Fibroblast of the aortic adventitia (primary cell): ENCODE measurements around a stretch of chr3.

DNA sequence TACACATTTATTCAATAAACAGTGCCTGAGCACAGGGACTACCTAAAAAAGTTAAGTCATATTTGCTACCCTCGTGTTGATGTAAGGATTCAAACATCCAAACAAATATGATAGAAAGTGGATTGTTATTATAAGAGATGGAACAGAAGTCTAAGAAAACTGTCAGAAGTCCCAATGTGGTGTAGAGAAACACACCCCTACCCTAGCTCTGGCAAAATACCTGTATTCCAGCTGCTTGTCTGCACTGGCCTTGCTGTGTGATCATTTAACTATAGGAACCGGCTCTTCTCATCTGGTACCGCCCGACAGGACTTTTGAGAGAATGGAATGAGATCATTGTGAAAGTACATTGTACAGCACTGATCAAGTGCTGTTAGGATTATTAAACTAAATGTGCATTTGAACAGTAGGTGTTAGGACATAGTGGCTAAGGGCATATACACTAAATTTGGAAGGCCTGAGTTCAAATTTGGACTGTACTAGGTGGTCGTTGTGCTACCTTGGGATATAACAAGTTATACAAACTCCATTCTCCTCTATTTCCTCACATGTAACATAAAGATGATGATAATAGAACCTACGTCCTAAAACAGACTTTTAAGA, 1.0 kb upstream of the ATP13A4 start:
- CAGE, long polyA plus RNA = no peak

- CAGE, long polyA plus RNA = no peak
Measured at GRCh38 chr3:193841747-193843000, 249.2 kb downstream of the OPA1 start.

- CAGE, long polyA plus RNA = no peak
Measured at GRCh38 chr3:193885687-193886277, 250.2 kb upstream of the HES1 start.

DNA sequence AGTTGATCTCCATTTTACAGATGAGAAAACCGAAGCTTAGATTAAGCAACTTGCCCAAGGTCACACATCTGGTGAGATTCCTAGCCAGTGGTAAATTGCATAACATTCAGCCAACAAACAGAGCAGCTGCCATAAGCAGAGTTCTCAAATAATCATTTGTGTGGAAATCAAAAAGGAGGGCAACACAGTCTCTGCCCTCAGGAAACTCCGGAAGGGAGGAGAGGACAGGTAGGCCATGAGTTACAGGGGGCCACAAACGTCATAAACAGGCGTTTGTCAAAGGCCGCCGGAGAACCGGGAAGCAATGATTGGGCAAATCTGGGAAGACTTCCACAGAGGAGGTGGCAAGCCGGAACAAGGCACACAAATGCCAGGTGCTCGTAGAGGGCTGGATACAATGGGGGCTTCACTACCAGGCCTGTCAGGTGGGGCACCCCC, 66.0 kb upstream of the HES1 start:
- CAGE, long polyA plus RNA = no peak

GRCh38 chr3:194112463-194112710, 23.6 kb upstream of the HES1 start:
- CAGE, long polyA plus RNA = no peak

DNA sequence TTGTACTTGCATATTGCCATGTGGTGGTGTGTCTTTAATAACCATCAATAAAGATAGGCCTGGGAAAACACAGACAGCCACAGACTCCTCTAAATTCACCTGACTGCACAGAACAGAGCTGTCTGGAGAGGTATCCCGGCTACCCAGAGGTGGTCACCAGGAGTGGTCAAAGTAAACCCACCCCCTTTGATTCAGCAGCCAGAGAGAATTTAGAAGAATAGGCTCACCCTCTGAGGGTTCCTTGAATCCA, 11.6 kb upstream of the HES1 start:
- CAGE, long polyA plus RNA = no peak

DNA sequence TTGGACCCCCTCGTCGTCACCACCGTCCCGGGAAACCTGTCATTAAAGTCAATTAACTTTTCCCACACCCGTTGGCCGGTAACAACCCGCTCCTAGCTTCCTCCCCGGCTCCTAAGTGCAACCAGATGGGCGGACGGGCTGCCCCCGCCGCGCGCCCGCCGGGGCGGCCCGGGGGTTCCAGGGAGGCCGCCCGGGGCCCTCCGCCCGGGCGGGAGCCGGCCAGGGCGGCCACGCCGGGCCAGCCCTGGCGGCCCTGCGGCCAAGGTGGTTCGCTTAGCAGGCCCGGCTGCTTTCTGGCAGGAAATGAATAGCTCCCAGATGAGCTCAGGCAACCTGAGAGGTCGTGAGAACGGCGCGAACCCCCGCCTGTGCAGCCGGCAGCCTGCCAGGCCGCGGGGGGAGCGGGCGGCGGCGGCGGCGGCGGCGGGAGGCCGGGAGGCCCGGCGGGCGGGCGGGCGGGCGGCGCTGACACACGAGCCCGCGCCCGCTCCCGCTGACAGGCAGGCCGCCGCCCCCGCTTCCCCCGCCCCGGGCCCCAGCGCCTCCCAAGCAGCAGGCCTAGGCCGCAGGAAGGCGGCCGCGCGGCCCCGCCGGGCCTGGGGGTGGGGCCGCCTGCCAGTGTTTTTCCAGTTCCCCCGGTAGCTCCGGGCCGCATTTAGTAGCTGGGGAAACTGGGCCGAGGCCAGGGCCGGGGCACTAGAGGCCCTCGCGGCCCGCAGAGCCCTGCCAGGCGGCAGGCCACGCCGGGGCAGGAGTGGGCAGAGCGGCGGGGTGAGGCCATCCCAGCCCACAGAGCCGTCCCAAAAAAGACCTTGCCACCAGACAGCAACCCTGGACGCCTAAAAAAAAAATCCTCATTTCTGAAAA, 5.4 kb downstream of the HES1 start:
- CAGE, long polyA plus RNA = no peak

GRCh38 chr3:194150132-194150704, 14.3 kb downstream of the HES1 start:
- CAGE, long polyA plus RNA = no peak

GRCh38 chr3:194205566-194206100, 69.7 kb downstream of the HES1 start:
- CAGE, long polyA plus RNA = no peak

DNA sequence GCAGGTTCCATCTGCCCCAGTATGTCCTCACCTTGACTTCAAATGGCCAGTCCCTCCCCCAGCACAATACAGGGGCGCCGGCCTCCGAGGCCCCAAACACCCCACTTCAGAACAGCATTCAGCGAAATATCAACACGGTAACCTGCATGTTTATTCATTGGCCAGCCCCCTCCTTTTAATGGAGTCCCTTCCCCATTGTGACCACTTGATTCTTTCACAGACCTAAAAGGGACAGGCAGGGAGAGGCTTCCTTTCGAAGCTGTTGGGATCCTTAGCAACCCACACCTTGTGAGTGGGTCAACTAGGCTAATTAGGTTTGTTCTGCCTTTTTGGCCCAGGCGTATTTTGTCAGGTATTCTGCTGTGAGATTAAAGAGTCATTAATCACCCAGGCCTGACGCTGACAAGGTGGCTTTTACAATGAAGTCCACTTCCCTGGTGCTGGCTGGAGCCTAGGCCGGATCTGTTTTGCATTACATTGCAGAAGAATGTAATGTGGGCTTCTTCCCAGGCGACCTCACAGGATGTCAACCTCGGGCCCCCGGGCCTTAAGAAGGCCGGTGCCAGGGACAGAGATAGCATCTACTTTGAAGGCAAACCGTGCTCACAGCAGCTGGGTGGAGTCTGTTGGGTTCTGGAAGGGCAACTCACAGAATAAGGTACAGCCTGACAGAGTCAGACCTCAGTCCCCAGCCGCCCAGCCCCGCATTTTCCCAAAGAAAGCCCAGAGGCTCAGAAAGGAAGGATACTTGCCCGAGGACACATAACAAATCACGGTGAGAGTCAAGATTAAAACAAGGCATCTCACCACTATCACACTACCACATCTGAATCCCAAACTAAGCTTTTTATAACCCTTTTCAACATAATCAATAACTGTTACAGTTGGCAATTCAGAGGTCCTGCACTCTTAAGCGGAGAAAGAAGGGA, 76.9 kb downstream of the HES1 start:
- CAGE, long polyA plus RNA = no peak

DNA sequence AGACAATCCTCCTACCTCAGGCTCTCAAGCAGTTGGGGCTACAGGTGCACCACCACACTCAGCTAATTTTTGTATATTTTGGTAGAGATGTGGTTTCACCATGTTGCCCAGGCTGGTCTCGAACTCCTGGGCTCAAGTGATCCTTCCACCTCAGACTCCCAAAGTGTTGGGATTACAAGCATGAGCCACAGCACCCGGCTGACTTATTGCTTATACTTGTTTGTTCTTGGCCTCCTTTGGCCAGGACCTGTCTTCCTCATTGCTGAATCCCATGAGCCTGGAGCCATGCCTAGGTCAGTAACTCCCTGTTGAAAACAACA, 39.0 kb downstream of the CPN2 start:
- CAGE, long polyA plus RNA = no peak

GRCh38 chr3:194487321-194487720, 519 bp upstream of the ATP13A3 start:
- CAGE, long polyA plus RNA = no peak

- CAGE, long polyA plus RNA = no peak
Measured at GRCh38 chr3:194489756-194490417, 3.1 kb upstream of the ATP13A3 start.

- CAGE, long polyA plus RNA = no peak
Measured at GRCh38 chr3:194867214-194867783, 181.6 kb downstream of the FAM43A start.

GRCh38 chr3:194871152-194871516, 185.5 kb downstream of the FAM43A start:
- CAGE, long polyA plus RNA = no peak

GRCh38 chr3:194930840-194931201, 245.1 kb downstream of the FAM43A start:
- CAGE, long polyA plus RNA = no peak

GRCh38 chr3:195178018-195178880, 92.7 kb downstream of the XXYLT1 start:
- CAGE, long polyA plus RNA = no peak

DNA sequence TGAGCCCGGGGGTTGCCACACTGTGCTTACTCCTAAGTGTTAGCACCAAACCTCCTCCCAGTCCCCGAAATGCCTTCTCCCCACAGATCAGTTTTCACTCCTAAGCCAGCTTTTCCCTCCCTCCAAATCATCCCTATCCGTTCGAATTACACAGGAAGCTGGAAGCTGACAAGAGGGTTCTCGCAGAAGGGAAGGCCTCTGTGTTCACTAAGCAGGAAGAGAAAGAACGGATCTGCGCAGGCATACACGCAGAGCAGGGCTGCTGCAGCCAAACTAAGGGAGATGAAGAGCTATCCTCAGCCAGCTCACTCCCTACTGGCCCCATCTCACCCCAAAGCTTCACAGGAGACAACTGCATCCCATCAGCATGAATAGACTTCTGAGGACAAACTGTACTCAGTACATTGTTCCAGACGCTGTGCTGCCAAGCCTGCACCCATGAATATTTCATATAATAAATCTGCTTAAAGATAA, 32.3 kb downstream of the XXYLT1 start:
- CAGE, long polyA plus RNA = no peak

GRCh38 chr3:195242720-195243000, 28.3 kb downstream of the XXYLT1 start:
- CAGE, long polyA plus RNA = no peak

GRCh38 chr3:195369075-195369732, 73.6 kb downstream of the ACAP2 start:
- CAGE, long polyA plus RNA = no peak